NB4 (cell line): ENCODE measurements around the gene WDR49.

DNA sequence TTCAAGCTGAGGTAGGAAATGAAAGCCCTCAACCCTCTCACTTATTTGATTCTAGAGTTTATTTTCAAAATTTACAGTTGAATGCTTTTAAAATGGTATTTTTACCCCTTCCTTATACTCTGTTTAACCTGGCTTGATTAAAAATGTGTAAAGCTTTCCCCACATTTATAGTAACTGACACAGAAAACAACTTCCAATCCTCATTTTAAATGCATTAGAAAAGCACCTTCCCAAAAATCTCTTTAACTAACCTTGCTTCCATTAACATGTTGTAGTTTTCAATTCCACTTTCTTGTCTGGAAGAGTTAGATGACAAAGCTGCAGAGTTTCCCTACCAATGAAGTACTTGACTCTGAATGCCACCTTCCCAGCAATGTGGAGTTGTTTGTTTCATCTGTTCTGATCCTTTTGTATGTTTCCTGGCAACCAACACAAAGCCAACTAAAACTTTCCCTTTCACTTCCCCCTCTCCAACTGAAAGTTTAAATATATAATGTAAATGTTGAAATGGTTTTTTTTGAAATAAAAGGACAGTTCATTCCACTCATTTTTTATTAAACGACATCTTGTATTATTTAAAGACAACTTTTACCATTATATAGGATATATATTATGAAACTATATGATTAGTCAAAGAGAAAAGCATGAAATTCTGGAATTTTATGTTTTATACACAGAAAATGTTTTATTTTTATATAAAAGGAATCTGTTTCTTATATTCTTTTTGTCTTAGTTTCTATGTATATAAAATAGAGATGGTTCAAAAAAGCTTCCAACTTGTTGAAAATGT is at the start of gene WDR49:
Gene WDR49 (minus strand): TSS at position 360 of the 790 bp plus-strand sequence.
- RRBS, result no CpG with 5 or more reads among the region's 1 CpG

DNA sequence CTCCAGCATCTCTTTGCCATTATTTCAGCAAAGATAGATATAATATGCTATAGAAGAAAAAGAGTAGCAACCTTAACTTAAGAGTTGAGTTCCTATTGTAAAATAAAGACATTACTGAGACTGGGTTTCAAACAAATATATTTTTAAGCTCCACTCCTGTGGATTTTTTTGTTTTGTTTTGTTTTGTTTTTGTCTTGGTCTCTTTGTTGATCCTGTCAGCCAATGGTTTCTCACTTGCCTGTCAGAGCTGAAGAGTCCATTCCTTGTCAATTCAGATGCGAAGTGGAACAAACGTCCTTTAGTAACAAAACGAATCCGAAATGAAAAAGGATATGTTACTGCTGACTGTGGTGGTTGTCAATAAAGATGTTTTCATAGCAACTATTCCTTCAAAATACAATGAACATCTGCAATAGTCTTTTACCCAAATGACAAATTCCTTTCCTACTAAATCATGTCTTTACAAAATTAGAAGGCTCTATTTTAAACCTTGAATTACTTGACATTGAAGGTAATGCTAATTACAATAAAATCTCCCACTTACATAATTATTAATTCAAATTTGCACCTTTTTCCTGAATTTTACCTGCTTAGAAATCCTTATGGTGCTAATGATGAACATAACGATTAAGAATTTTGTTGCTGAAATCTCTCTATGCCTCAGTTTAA is 134.6 kb downstream of the SERPINI1 start:
- RRBS, result no CpG with 5 or more reads among the region's 5 CpGs

GRCh38 chr3:168032401-168033030 is 63.2 kb downstream of the GOLIM4 start:
- RRBS, result no CpG with 5 or more reads among the region's 10 CpGs

DNA sequence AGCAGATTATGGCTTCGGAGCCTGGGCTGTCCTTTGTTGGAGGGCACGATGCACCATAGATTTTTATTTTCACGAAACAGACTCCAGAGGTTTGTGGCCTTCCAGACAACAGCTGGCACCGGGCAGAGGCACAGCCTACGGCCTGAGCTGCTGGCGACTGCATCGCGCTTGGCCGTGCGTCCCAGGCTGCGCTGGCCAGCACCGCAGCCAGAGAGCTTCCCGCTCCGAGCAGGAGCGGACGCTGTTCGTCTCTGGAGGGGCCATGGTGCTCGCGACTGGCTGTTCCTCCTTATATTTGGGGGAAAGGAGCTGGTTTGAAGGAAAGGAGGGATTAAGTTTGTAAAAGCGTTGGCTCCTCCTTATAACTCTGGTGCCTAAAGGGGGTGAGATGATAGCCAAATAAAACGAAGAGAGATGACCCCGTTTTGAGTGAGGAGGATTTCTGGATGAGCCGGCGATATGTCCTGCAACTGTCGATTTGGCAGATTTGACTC is 153.0 kb upstream of the GOLIM4 start:
- RRBS, result no CpG with 5 or more reads among the region's 25 CpGs

DNA sequence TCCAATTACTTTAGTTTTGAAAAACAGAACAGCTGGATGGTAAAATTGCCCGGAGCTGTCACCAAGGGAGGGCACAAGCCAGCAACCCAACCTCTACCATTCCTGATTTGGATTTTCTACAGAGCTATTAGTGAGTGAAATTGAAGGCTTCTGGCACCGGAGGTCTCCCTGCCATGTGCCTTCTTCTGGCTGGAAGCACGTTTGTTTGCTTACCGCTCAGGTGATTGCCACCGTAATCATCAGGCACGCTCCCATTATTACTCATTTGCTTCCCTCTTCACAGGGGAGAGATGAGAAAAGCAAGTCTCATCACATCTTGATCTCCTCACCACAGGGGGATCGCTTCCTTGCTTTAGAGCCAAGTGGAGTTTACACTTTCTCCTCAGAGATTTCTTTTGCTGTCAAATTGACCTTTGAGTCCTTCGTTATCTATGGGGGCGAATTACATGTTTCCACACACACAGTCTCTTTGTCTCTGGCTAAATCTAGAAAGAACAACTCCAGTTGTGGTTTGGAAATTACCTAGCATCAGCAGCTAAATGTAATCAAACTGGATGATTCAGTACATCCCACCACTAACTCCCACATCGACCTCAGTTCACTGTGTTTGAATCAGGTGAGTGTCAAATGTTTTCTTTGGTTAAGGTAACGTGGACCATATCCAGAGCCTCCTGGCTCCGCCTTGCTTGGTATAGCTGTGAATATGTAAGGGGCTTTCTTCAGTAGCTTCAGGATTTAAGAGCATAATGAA is 421.8 kb upstream of the GOLIM4 start:
- RRBS, result 40% methylated on average over 2 of the region's 12 CpGs

- RRBS, result no CpG with 5 or more reads among the region's 8 CpGs
Observed at GRCh38 chr3:169348813-169349645, 314.5 kb downstream of the MECOM start.

DNA sequence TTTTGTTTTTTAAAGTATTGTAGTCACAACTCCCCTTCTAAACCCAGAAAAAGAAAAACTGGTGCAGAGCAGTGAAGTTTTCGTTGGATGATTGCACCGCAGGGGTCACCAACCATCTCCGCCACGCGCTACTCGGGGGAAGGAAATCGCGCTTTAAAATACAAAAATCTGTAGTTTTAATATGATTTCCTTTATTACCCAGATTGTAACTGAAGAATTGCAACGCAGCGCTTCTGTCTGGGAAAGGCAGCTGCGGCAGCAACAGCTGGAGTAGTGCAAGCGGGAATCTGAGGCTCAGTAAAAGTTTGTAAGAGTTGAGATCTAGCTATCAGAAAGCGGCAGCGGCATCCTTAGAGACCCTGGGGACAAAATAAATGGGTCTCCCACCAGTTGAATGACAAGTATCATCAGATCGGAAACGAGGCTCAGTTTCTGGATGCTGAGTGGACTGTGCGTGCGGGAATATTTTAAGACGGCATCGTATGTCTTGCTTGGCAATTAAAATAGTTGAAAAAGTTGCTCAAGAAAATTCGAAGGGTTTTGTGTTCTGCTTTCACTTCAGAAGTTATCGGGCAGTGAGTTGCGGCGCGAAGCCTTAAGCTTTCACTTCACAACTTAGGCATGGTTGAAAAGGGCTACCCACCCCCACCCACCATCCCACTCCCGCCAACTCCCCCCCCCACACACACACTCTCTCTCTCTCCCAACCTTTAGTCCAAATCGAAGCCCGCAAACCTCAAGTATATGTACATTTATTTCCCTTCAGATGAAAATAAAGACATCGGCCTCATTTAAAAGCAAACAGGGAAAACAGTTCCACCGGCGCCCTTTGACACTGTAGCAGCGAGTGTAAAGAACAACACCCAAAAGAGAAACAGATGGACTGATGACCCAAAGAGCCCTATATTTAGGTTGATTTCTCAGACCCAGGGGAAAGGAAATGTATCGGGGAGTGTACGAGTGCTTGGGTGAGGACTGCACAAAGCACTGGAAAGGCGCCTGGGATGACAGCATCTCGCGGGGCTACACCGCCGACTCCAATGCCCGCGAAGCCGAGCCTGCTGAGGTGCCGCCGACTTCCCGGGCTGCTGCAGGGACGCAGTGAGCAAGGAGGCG is 2.5 kb downstream of the MECOM start:
- RRBS, result no CpG with 5 or more reads among the region's 47 CpGs

- RRBS, result no CpG with 5 or more reads among the region's 1 CpG
Observed at GRCh38 chr3:169835957-169836418, 23.3 kb upstream of the LRRC34 start.

DNA sequence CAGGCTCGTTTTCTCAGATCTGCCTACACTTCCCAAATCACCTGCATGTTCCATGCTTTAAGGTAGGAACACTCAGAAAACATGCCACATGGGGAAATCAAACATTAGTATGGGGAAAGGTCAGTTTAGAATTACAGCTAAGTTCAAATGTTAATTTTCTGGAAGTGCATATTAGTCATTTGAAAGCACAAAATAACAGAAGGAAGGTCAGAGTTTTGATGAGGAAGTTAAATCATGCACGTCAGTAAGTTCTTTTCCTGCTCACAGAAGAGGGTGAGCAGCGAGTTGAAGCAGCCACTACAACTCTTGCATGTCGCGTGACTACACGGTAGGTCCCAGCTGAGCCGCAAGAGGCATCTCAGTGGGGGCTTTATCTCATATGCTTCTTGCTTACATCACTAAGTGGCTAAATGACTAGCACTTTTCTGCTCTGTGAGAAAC is 21.4 kb upstream of the SEC62 start:
- RRBS, result no CpG with 5 or more reads among the region's 7 CpGs

- RRBS, result no CpG with 5 or more reads among the region's 5 CpGs
Observed at GRCh38 chr3:170051324-170051633, 13.5 kb downstream of the GPR160 start.

GRCh38 chr3:170154347-170154940 is 27.1 kb downstream of the PHC3 start:
- RRBS, result no CpG with 5 or more reads among the region's 2 CpGs

DNA sequence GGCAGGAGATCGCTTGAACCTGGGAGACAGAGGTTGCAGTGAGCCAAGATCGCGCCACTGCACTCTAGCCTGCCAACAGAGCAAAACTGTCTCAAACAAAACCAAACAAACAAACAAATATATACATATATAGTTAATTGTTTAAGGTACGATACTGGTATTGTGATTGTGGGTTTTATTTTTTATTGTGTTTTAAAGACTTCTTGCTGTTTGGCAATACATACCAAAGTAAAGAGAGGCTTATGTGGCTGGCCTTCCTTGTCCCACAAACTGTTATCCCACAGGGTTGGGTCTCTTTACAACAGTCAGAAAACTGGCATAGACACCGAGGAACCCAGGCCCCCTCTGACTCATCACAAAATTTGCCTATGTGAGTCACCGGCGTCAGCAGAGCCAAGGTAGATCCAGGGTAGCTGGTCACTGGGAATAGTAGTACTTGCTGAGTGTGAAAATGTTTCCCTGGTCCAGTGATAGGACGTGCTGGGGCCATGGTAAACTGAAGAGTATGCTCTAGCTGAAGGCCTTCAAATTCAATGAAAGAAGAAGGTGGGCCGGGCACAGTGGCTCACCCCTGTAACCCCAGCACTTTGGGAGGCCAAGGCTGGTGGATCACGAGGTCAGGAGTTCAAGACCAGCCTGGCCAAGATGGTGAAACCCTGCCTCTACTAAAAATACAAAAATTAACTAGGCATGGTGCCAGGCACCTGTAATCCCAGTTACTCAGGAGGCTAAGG is 27.2 kb upstream of the SKIL start:
- RRBS, result no CpG with 5 or more reads among the region's 10 CpGs

DNA sequence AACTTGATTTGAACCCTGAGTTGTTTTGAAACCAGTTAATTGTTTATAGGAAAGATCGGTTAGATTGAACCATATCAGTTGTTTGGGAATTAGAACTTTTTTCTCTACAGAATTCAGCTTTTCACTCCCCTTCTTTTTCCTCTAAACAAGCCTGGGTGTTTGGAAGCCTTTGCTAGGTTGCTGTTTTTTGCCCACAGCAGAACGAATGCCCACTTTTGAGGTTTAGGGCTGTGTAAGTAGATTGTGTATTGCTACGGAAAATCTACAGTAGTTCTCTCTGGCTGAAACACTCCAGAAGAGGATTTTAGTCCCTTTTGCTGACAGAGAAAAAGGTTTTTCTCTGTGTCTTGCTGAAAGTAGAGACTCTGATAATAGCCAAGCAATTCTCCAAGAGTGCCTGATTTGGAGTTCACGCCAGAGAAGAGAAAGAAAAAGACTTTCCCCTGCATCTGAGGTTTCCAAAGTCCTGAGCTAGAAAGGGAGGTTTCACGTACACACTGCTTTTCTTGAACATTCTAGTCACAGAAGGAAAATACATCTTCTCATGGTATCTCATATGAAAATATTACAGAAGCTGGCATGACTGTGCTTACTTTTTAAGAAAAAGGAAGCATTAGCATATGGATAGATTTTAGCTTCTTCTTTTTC is 11.3 kb downstream of the CLDN11 start:
- RRBS, result no CpG with 5 or more reads among the region's 5 CpGs

- RRBS, result no CpG with 5 or more reads among the region's 7 CpGs
Observed at GRCh38 chr3:170625970-170626357, 40.1 kb upstream of the SLC7A14 start.

DNA sequence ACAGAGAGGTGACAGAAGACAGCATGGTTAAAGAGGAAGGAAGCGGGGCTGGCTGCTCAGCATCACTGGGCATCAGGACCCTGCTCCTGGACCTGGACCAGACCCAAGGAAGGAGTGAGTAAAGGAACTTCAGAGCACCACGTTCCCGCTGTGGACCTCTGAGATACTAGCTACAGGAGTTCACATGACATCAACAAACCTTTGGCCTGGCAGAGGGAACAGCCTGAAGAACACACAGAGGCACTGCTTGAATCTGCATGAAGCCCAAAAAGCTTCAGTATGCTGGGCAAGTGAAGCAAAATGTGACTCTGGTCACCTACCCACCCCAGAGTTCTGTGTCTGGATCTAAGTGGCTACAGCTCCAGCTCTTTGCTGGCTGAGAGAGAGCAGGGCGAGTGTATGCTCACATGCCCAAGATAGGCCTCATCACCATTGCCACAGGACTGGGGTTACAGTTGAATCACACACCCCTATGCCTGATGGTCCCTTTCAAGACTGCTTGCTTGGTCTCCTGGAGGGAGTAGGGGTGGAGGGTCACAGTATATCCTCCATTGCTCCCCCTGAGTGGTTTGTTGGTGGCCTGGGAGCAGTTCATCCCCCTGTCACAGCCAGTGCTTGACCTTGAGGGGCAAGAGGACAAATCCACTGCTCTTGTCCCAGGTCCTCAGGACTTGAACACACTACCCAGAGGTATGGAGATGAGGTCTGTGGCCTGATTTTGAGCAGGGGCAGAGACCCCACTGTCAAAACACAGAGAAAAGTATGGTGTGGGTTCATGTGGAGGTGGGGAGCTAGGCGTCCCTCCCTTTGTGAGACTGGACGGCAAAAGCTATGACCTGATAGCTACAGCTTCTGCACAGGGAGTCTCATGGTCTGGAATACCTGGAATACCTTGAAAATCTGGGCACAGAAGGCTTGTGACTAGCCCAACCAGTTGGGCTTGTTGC is 37.9 kb downstream of the SLC2A2 start:
- RRBS, result no CpG with 5 or more reads among the region's 6 CpGs

DNA sequence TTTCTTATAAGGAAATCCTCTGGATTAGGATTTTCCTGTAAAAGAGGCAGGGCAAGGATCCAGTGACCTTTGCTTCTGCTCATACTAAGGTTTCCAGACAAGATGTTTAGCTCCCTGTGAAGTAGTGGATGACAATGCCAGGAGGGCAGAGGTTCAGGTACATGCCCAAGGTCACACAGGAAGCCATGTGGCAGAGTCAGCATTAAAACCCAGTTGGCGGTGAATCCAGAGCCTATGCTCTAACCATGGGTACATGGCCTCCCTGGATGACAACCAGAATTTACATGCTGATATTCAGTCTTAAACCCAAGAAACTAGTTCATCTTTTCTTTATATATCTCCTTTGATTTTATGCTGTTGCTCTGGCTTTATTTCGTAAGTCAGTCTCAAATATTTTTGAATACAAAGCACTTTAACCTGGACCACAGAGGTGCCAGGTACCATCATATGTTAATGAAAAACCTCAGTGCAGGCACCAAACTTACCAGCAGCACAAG is 27.9 kb downstream of the SLC2A2 start:
- RRBS, result no CpG with 5 or more reads among the region's 2 CpGs

DNA sequence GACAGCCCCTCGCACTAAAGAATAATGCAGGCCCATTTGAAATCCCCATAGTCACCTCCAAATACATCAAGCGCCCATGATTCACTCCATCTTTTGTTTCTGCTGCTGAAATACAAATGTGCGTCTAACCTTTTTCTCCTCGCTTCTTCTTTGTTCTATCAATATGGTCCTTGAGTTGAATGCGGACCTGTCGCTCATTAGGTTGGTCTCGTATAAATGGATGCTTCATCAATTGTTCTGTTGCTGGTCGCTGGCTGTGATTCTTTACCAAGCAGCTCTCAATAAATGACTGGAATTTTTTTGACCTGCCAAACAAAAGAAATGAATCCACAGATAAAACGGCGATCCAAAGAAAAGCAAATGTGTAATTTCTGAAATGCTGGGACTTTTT is 140.4 kb upstream of the SLC2A2 start:
- RRBS, result no CpG with 5 or more reads among the region's 10 CpGs

DNA sequence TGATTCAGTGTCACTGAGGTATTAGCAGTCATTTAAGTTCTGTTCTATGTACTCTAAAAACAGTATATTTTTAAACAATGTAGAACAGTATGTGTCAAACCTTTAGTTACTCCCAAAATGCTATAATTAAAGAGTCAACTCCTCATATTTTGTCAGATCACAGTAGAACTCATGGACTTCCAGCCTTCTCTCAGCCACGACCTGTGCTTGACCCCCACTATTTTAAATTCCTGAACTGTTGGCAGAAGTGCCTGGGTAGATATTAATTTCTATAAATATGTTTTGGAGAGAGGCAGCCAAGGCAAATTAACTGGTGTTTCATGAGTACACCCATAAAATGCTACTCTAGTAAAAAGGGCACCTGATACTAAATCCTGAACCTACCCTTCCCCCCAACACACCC is 164.2 kb downstream of the TNIK start:
- RRBS, result no CpG with 5 or more reads among the region's 1 CpG

DNA sequence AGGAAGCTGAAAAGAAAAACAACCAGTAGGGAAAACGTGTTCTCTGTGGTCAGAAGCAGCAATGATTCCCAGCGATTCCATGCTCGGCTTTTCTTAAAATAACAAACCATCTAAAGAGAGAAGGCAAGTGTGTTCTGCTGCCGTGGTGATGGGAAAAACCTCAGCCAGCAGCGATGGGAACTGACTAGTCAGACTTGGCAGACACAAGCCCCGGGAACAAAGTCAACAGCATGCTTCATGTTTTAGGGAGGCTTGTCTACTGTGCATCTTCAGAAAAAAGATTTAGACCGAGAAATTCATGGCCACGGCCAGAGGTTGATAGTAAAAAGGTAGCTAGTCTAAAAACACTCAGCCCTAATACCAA is 153.5 kb downstream of the TNIK start:
- RRBS, result no CpG with 5 or more reads among the region's 8 CpGs